Panc1 (cell line): ENCODE data around the gene OMP.

DNA sequence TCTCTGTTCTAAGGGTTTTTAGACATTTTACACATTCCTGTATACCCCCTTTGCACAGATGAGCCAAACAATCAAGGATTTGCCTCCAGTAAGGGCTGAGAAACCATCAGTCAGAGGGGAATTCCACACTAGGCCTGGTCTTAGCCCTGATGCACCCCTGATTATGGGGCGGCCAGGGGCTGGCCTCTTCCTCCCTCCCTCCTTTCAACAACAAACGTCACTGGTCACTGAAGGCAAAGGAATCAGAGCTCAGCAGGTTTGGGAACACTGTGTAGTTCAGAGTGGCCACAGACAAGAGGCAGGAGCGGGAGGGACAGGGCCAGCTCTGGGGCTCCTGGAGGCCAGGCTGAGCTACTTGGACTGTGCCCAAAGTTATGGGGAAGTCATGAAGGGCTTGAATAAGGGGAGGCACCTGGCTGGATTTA, 1.5 kb downstream of the MOGAT2 start:
- RRBS, 2 experiments = no CpG with 5 or more reads among the region's 3 CpGs

- RRBS, 2 experiments = no CpG with 5 or more reads among the region's 1 CpG
These were observed 75.4 kb downstream of the UVRAG start for GRCh38 chr11:75890244-75891049.

DNA sequence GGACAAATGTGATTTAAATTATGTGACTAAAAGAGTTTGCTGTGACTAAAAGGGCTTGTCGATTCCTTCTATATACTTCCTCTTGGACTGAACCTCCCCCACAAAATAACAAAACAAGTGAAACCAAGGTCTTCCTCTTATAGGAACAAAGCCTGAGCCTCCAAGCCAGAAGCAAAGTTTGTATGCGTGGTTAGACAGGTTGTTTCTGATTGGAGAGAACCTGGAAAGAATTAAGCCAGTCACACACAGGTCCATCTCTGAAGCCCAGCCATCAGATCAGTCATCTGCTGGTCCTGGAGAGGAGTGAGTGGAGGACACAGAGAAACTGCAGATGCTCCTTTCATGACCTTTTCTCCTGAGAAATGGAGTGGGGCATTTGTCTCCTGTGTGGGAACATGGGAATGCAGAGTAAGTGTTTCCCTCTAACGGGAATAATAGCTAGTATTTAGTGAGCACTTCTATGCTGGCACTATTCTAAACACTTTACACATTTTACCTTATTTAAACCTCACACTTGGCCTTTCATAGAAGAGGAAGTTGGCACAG, 77.0 kb downstream of the UVRAG start:
- RRBS, 2 experiments = no CpG with 5 or more reads among the region's 3 CpGs

DNA sequence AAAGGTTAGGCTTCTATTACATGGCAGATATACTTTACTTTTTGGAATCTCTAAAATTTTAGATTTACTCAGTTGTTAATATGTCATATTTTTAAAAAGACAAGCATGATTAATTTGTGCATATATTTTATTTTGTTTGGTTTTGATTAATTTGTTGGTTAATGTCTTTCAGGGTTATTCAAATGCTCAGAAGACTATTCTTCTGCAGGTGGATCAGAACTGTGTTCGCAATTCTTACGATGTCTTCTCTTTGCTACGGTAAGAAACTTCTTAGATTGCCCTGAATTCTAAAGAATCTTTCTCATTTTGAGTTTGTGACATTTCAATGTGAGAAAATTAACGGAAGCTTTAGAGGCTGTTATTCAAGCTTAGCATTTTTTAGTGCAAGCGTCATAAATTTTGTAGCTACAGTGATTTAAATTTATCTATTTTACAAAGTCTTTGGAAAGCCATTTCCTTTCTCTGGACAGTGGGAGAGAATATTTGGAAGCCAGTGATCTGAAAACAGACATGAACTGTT, 96.8 kb downstream of the UVRAG start:
- RRBS, 2 experiments = no CpG with 5 or more reads among the region's 5 CpGs

- RRBS, 2 experiments = no CpG with 5 or more reads among the region's 3 CpGs
These were observed 134.6 kb downstream of the WNT11 start for GRCh38 chr11:76071584-76072312.

DNA sequence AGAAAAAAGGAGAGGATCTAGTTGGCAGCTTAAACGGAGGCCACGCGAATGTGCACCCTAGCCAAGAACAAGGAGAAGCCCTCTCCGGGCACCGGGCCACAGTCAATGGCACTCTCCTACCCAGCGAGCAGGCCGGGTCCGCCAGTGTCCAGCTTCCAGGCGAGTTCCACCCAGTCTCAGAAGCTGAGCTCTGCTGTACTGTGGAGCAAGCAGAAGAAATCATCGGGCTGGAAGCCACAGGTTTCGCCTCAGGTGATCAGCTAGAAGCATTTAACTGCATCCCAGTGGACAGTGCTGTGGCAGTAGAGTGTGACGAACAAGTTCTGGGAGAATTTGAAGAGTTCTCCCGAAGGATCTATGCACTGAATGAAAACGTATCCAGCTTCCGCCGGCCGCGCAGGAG, 65.3 kb downstream of the WNT11 start:
- RRBS, 2 experiments = 97 to 100% methylated on average over 2 to 3 of the region's 18 CpGs

DNA sequence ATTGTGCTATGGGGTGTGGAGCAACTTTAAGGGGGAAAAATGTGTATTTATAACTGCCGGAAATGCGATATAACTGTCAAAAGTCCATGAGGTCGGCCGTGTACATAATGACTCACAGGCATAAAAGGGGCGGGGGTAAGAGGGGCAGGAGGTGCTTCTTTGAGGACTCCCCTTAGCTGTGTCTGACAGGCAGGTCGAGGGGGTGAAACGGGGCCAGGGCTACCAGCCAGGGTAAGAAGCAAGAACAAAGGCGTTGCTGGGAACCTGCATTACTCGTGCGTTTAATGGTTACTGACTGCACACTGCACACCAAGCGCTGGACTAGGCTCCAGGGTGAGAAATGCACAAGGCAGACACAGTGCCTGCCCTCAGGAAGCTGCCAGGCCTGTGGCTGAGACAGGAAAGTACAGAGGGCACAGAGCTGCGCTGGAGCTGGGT, 57.1 kb downstream of the WNT11 start:
- RRBS, 2 experiments = 95 to 100% methylated on average over 1 of the region's 12 CpGs

DNA sequence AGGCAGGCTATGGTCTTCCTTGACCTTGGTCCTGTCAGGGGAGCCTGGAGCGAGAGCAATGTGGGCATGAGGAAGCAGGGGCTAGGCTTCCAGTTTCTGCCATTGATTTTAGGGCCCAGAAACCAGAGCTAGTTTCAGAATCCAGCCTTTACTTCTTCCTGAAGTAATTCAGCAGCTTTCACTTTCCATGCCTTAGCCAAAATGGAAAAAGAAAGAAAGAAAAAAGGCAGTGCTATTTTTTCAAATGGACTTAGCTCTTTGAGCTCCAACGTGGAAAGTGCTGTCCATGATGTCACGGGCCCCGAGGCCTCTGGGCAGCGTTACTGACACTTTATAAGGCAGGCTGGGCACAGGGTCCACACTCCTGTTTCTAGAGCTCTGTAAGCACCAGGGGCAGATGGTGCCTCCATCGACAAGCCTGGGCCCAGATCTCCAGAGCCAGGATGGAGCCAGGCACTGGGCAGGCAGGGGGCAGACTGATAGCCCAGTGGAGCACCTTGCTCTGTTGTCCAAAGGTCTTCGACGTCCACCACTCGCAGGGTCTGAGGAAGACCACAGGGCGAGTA, 21.8 kb upstream of the WNT11 start:
- RRBS, 2 experiments = no CpG with 5 or more reads among the region's 10 CpGs

GRCh38 chr11:76269034-76269841, 62.9 kb upstream of the WNT11 start:
- RRBS, 2 experiments = no CpG with 5 or more reads among the region's 13 CpGs

GRCh38 chr11:76656787-76657099, 13.8 kb downstream of the LRRC32 start:
- RRBS, 2 experiments = no CpG with 5 or more reads among the region's 7 CpGs

GRCh38 chr11:76667845-76668352, 2.6 kb downstream of the LRRC32 start:
- RRBS, 2 experiments = no CpG with 5 or more reads among the region's 10 CpGs

DNA sequence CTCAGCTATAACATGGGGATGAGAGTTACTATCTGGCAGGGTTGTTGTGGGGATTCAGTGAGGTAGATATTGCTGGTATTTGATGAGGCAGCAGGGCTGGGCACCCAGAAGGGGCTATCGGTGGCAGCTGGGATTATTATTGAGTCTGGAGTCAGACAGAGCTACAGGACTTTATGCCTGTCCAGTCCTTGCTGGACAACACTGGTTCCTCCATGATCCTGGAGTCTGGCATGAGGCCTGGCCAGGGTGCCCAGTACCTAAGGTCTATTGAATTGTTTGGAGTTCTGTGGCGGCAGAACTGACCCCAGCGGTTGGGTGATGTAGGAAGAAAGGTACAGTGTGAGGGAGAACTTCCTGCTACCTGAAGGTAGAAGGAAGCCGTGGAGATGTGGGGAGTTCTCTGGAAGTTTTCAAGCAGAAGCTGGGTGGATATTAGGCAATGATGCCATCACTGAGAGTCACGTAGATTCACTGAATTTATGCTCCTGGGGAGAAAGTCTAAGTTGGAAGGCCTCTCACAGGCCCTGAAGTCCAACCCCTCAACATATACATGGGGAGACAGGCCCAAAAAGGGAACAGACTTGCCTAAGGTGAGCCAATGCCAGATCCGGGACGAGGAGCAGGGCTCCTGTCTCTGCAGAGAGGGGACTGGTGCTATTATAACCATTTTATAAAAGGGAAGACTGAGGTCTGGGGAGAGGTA, 16.0 kb upstream of the TSKU start:
- RRBS, 2 experiments = no CpG with 5 or more reads among the region's 7 CpGs

DNA sequence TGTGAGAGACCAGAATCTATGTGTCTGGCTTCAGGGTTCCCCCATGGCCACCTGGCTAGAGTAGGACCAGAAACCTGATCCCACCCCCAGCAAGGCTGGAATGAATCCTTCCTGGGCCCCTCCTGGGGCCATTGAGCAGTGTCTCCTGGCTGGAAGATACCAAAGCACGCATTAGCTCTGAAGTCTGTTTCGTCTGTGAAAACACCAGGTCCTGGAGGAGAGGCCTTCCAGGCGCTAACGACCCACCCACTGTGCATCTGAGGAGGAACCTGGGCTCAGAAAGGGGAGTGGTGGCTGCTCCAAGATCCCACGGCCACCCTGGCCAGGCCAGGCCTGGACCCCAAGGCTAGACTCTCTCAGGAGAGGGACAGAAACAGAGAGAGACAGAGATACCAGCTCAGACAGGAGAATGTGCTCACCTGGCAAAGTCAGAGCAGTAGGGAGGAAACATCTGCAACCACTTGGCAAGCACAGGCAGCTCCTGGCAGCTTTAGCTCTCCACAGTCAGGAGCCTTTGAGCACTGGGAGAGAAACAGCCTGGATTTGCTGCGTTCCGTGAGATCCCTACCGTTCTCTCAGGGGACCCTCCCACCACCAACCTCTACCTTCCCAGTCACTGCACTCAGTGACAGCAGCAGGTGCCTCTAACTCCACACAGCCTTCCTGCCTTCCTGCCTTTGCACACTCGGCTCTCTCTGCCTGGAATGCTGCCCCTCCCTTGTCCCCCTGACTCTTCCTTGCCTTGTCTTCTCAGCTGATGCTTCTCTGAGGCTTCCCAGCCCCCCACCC, 15.3 kb upstream of the TSKU start:
- RRBS, 2 experiments = no CpG with 5 or more reads among the region's 9 CpGs

DNA sequence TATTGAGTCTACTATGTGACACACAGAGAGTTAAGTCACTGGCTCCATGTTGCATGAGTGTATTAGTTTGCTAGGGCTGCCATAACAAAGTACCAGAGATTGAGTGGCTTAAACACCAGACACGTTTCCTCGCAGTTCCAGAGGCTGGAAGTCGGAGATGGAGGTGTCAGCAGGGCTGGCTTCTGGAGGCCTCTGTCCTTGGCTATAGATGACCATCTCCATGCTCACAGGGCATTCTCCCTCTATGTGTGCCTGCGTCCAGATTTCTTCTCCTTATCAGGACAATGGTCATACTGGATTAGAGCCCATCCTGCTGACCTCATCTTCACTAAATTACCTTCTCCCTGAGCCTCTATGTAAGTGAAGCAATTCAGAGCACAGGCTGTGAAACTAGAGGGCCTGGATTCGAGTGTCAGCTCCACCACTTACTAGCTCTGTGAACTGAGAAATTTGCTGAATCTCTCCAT, 13.1 kb upstream of the TSKU start:
- RRBS, 2 experiments = no CpG with 5 or more reads among the region's 5 CpGs

- RRBS, 2 experiments = no CpG with 5 or more reads among the region's 8 CpGs
These were observed 8.6 kb downstream of the TSKU start for GRCh38 chr11:76791479-76792370.

GRCh38 chr11:76839333-76839820, 21.3 kb upstream of the ACER3 start:
- RRBS, 2 experiments = no CpG with 5 or more reads among the region's 1 CpG

- RRBS, 2 experiments = no CpG with 5 or more reads among the region's 10 CpGs
These were observed 4.4 kb upstream of the B3GNT6 start for GRCh38 chr11:77029566-77030335.

DNA sequence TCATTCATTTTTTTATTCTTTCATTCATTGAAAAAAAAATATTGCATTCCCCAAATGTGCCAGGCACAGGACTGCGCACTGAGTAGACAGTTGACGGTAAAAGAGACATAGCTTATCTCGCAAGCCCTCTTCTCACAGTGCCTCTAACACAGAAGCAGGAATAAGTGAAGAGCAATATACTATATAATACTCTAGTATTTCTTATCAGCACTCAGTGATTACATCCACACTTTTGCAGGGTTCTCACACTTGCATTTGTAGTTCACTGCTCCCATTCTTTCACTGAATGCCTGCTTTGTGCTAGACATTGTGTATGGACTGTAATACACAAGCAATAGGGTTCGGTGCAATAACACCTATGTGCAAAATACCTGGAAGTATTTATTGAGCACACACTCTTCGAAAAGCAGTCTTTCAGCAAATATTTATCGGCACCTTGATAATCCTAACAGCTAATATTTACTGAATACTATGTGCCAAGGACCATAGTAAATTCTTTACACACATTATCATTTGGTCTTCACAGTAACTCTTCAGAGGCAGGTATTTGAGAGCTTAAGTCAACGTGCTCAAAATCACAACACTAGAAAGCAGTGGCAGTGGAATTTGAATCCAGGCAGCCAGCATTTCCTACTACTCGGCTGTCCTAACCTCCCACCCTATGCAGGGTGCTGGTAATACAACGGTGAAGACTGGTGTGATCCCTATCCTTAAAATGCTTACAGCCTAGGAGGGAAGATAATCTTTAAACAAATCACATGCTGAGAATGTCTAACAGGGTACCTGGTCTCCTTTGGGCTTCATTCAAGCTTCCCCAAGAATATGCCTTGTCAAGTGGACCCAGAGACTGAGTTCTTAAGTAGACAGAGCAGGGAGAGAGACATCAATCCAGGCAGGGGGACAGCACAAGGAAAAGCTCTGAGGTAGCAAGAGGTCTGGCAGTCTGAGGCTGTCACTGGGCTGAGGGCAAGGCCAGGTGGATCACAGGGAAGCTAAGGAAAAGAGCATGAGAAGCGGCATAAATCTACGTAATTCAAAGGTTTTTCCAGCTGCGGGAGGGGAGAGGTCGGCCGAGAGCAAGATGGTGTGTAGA, 2.3 kb downstream of the B3GNT6 start:
- RRBS, 2 experiments = no CpG with 5 or more reads among the region's 14 CpGs

- RRBS, 2 experiments = no CpG with 5 or more reads among the region's 5 CpGs
These were observed 12.3 kb upstream of the OMP start for GRCh38 chr11:77090386-77090738.

DNA sequence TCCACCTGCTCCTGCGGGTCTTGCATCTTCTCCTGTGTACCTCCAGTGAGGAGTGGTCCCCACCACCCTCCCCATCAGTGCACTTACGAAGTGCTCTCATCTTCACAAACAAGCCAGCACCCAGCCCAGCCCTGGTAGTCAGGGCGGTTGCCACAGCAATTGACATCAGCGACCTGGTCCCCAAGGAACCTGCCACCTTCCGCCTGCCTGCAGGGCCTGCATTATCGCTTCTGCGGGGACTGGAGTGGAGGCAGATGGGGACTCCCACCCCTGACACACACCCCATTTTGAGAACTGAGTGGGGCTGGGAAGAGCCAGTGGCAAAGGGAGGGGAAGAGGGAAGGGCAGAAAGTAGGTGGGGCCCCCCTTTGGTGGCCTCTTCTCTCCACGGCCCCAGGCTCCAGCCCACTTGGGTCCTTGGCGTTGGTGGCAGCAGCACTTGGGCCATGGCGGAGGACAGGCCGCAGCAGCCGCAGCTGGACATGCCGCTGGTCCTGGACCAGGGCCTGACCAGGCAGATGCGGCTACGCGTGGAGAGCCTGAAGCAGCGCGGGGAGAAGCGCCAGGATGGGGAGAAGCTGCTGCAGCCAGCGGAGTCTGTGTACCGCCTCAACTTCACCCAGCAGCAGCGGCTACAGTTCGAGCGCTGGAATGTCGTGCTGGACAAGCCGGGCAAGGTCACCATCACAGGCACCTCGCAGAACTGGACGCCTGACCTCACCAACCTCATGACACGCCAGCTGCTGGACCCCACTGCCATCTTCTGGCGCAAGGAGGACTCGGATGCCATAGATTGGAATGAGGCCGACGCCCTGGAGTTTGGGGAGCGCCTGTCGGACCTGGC, at the start of gene OMP:
OMP (plus strand) TSS at position 447 of the 844 bp plus-strand sequence.
- RRBS, 2 experiments = no CpG with 5 or more reads among the region's 35 CpGs